ENCODE measurements around the genes RRAD, FHOD1 and RIPOR1.

- PRO-cap: no peak
Measured at GRCh38 chr16:66740507-66741114, 10.8 kb downstream of the DYNC1LI2 start.

- PRO-cap: bidirectional peak, plus-strand start at chr16:66925715, minus-strand start at chr16:66925535
Measured at GRCh38 chr16:66925397-66925982, at the start of gene RRAD. Gene RRAD, minus strand, starts transcription at chr16:66925535.

DNA sequence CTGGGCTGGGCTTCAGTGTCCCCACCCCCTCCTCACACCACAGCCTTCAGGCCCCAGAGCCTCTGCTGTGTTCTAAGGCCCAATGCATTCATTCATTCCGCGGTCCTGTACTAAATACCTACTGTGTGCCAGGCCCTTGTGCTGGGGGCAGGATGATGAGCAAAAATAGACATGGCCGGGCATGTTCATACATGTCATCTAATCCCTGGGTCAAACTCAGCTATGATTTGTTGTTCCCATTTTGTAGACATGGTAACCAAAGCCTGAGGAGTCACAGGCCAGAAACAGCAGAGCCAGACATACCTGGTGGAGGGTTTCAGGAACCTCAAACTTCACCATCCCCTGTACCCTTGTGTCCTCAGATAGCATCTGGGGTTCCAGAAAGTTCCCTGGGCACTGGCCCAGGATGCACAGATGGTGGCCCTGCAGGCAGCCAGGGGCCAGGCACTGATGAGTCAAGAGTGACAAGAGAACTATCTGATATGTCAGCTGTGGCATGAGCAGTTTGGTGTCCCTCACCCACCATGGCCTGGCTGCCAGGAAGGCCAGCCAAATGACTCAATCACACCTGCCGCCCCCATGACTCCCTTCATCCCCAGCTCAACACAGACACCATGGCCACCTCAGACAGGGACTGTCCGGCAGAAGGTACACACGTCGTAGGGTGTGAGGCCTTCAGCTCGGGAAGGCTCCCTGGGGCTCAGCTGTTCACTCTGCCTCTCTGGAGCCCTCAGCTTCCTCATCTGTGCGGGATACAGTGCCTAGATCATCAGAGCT lies 2.8 kb upstream of the RRAD start:
- PRO-cap: no peak

- PRO-cap: no peak
Measured at GRCh38 chr16:67055796-67056243, 26.9 kb downstream of the CBFB start.

GRCh38 chr16:67158945-67159693 lies 590 bp downstream of the TRADD start:
- PRO-cap: no peak

- PRO-cap: bidirectional peak, plus-strand start at chr16:67170563, minus-strand start at chr16:67170436; bidirectional peak, plus-strand start at chr16:67170772, minus-strand start at chr16:67170744
Measured at GRCh38 chr16:67170159-67171123, 5.9 kb downstream of the HSF4 start.

DNA sequence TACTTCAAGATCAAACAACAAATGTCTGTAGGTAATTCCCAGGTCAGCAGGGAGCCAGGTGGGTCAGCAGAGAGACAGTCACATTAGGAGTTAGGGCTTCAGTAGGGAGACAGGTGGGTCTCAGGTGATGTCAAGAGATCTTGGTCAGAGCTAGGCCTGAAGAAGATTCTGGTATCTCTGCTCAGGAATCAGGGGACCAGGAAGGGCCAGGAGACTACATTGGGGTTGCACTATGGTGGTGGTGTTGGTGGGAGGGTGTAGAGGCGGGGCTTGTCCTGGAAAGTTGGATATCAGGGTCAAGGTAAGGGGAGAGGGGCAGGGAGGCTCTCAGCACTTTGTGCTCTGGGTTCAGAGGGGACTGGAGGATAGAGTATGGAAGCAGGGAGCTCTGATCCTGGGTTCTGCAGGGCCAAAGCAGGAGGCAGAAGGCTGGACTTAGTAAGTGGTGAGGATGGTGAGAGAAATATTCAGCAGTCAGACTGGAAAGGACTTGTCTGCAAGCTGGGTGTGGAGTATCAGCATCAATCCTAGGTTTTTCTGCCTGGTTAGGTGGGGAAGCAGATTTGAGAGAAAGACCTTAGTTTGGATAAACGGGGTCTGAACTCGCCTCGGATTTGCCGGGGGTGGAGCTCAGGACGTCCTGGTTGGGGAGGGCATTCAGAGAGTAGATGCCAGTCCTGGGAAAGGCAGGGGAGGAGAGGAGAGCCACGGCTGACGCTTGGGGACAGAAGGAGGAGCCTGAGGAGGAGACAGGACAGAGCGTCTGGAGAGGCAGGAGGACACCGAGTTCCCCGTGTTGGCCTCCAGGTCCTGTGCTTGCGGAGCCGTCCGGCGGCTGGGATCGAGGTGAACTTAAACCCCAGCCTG lies 8.9 kb downstream of the HSF4 start:
- PRO-cap: bidirectional peak, plus-strand start at position 757 of the sequence, minus-strand start at position 616 of the sequence

- PRO-cap: no peak
Measured at GRCh38 chr16:67177392-67177855, 6.3 kb downstream of the MATCAP1 start.

DNA sequence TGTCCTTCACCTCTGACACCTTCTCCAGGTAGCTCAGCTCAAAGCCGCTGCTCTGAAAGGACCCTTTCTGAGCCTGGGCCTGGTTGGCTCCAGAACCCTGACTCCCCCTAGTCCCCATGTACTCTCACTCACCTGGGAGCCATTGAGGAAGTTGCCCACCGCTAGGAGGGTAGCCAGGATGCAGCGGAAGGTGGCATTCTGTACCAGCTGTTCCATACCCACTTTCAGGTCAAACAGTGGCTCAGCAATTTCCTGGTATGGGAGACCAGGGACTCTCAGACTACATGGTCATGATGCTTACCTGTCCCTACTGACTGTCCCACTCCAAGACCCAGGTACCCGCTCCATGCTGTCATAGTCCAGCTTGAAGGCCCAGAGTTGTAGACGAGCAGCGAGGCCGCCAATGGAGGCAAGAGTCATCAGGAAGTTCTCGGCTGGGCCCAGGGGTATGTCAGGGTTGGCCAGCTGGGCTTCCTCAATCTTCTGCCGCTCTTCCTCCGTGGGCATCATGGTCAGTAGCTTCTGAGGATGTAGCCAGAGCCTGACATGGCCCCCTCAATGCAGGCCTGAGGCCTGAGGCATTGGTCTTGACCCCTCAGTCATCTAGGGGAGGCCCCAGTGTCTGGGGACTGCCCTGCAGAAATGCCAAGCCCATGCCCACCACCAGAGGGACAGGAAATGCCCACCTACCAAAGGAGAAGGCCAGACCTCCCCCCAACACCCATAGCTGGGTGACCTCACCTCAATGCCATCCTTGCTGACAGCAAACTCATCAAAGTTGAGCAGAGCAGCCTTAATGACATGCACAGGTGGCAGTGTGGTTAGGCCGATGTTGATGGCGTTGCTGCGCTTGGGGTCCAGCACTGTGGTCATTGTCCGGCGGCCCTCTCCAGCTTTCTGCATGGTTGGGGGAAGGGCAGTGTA lies 4.6 kb downstream of the TMEM208 start:
- PRO-cap: no peak

DNA sequence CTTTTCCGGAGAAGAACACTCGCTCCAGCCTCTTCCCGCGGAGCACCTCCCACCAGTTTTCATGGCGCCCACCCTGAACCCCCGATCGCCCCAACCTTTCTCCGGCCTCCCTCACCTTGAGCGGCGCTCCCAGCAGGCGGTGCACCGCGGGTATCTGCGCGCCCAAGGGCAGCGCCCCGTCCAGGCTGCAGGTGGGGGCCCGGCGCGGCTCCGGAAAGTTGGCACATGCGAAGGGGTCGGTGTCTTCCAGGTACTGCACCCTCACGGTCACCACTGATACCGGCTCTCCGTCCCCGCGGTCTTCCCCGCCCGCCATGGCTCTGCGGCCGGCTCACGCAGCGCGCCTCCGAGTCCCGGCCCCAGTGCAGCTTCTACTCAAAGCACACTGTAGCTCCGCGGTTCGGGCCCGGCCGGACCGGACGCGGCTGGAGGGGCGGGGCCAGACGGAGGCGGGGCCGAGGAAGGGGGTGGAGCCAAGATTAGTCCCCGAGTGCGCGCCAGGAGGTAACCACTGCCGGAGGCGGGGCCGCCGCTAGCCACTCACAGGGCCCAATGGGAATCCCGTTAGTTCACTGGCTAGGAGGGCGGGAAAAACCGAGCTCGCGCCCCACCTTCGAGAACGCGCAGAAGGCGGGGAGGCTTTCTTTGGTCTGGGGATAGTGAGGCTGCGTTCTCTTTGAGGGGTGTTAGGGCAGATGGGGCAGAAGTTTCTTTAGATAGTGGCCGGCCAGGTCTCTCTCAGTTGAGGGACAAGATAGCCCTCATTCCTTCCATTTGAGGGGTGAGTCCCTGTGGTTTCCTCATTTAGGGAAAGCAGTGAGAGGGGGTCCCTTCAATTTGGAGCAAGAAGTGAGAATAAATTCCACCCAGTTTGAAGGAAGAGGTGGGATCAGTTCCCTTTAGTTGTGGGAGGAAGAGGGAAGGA lies at the start of gene FHOD1:
TSS of gene FHOD1 (minus strand) at position 387 of the 925 bp plus-strand sequence.
- PRO-cap: bidirectional peak, plus-strand start at position 616 of the sequence, minus-strand start at position 373 of the sequence

DNA sequence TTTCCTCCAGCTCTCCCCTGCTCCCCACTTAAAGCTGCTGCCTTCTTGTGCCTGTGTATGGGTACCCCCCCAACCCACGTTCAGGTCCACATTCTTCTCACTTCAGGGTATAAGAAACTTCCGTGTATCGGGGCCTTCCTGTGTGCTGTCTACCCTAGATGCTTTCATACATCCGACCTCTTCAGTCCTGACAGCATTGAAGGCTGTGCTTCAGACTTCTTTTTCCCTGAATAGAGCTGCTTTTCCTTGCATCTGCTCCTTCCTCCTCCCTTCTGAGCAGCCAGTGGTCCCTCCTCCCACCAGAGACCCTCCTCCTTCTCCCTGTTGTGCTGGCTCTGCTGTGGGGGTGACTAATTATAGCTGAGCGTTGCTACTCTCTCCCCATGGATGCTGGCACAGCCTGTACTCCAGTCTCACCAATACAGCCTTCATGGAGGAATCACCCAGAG lies 935 bp downstream of the SLC9A5 start:
- PRO-cap: no peak

GRCh38 chr16:67278464-67279467 lies 566 bp upstream of the PLEKHG4 start:
- PRO-cap: no peak

GRCh38 chr16:67311568-67312355 lies 14.8 kb downstream of the KCTD19 start:
- PRO-cap: no peak

DNA sequence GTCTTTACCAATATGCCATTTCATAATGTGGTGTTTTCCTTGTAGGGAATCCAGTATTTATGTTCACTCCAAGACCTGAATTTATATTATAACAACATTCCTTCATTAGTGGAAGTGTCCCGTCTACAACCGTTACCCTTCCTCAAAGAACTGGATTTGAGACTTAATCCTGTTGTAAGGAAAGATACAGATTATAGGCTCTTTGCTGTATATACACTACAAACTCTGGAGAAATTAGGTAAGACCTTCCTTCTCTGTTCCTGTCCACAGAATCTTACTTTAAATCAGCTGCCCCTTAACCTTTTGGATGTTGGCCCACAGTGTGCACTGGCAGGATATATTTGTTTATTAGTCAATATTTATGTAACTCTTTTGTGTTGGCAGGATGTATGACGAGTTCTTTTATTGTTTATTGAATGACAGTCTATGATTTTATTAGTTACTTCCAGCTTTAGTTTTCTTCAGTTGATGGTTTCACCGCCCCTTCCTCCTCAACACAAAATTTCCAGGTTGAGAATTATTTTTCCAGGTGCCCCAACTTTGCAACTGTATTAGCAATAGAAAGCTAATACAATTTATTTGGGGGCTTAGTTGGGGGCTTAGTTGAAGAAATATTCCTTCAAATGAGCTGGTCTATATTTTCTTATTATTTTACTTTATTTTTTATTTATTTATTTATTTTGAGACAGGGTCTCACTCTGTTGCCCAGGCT lies 19.8 kb downstream of the LRRC36 start:
- PRO-cap: no peak

- PRO-cap: no peak
Measured at GRCh38 chr16:67347212-67347657, 20.6 kb downstream of the LRRC36 start.

- PRO-cap: no peak
Measured at GRCh38 chr16:67430328-67430704, 605 bp upstream of the HSD11B2 start.

DNA sequence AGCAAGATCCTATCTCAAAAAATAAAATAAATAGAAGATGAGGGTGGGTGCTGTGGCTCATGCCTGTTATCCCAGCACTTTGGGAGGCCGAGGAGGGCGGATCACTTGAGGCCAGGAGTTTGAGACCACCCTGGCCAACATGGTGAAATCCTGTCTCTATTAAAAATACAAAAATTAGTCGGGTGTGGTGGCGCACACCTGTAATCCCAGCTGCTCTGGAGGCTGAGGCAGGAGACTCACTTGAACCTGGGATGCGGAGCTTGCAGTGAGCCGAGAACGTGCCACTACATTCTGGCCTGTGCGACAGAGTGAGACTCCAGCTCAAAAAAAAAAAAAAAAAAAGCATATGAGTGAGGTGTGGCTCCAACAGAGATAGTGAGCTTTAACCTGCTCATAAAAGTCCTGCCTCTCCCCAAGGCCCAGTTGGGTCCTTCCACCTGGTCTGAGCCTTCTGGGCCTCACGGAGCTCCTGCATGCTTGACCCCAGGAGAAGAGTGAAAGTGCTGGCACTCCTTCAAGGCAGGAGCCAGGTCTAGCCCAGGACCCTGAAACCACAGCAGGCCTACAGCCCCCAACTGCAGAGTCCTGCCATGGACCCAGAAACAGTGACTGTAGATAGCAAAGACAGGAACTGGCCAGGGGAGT lies 17.5 kb downstream of the HSD11B2 start:
- PRO-cap: no peak

GRCh38 chr16:67528185-67529334 lies at the start of gene RIPOR1:
Gene RIPOR1, plus strand, starts transcription at chr16:67528829.
- PRO-cap: unidirectional peak, plus-strand start at chr16:67528763; unidirectional peak, plus-strand start at chr16:67528800

DNA sequence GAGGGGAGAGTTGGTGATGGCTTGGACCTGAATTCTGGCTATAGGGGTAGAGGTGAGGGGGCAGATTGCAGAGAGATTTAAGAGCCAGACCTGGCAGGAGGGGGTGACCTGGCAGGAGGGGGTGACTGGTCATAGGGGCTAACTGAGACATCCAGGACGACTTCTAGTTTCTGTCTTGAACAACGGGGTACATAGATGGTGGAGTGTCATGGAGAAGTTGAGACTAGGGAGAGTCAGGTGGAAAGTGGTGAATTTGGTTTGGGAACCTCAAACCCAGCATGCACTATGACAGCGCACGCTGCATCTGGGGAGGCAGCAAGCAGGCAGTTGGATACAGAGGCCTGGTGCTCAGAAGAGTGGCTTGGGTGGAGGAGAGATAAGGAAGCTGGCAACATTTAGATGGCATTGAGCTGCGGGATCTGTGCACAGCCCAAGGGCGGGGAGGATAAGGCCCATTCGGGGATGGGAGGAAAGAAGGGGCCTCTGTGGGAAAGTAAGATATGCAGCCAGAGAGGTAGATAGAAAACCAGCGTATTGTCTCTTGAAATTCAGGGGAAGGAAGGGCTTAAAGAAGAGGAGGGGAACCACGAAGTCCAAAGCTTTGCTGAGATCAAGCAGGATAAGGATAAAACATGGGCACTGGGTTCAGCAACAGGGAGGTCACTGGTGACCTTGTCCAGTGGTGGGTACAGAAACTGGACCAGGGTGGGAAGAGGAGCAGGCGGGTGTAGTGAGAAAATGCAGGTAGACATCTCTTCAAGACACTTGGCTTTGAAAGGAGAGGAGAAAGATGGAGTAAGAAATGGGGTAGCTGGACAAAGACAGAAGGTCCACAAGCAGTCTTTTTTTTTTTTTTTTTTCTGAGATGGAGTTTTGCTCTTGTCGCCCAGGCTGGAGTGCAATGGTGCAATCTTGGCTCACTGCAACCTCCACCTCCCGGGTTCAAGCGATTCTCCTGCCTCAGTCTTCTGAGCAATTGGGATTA lies 4.6 kb downstream of the RIPOR1 start:
- PRO-cap: no peak

DNA sequence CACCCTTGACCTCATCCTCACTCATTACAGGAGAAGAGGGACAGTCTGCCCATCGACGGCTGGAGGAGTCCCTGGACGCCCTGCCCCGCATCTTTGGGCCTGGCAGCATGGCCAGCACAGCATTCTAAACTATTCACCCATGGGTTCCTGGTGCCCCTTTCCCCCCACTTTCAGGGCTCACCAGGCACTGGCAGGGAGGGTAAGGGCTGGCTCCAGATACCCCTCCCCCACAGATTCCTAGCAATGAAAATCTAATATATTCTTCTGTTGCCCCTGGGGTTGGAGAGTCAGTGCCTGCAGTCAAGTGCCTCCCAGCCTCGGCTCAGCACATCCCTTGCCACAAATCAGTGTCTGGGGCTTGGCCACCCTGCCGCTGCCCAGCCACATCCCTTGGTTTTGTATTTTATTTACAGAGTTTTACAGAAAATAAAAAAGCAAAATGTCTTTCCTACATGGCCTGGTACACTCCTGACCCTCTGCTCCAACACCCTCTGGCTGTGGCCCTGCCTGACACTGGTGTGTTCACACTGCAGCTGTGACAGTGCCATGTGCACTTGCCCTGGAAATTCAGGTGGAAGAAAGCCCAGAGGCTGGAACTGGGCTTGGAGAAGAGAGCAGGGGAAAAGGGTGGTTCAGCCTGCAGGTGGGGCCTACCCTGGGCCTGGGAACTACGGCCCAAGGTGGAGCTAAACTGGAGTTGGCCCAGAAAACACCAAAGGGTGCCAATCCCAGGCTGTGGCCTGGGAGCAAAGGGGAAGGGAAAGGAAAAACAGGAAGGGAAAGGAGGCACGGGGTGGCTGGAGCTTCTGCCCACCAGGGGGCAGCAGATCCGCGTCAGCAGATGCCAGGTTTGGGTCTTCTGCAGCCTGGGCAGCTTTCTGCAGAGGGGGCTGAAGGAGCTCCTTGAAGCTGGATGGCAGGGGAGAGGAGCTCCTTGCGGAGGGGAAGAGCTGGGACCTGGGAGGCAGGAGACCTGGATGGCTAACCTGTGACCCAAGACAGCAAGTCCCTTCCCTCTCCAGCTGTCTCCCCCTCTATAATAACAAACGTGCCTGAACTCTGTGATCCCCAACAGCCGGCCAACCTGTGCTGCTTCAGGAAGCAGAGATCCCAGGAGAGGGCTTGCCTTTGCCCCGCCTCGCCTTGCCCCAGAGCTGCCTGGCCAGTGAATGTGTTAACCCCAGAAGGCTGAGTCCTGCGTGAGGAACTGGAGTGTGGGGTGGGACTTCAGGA lies 15.6 kb upstream of the CTCF start:
- PRO-cap: no peak

Data from ascending aorta (tissue), 1 donor.